Non-pigmented ciliary epithelial cell (primary cell): ENCODE results near the gene CYSLTR2.

GRCh38 chr13:46359801-46360232, 27.2 kb downstream of the RUBCNL start:
- RRBS: no CpG with 5 or more reads among the region's 2 CpGs

GRCh38 chr13:46378431-46378886, 8.6 kb downstream of the RUBCNL start:
- RRBS: no CpG with 5 or more reads among the region's 2 CpGs

DNA sequence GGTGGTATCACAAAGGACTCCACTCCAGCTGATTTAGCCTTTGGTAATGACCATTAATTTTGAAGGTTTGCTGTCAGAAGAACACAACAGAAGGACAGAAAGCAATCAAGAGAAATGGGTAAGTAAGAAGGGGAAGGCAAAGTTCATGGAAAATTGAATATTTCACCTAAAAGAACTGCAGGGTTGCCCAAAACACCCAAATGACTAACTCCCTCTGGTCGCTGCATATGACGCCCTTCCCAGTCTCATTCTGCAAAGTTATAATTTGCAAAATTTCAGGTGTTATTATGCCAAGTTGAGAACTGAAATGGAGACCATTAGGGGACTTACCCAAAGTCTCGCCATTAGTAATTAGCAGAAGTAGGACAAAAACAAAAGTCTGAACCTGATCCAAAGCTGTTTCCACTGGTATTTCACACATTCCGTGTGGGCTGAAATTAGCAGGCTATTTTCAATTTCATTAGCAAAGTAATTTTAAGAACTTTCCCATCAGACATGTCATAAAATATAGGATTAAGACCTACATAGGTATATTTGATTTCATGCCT, 6.9 kb downstream of the RUBCNL start:
- RRBS: no CpG with 5 or more reads among the region's 4 CpGs

GRCh38 chr13:46593293-46593794, 40.4 kb downstream of the LRCH1 start:
- RRBS: no CpG with 5 or more reads among the region's 11 CpGs

DNA sequence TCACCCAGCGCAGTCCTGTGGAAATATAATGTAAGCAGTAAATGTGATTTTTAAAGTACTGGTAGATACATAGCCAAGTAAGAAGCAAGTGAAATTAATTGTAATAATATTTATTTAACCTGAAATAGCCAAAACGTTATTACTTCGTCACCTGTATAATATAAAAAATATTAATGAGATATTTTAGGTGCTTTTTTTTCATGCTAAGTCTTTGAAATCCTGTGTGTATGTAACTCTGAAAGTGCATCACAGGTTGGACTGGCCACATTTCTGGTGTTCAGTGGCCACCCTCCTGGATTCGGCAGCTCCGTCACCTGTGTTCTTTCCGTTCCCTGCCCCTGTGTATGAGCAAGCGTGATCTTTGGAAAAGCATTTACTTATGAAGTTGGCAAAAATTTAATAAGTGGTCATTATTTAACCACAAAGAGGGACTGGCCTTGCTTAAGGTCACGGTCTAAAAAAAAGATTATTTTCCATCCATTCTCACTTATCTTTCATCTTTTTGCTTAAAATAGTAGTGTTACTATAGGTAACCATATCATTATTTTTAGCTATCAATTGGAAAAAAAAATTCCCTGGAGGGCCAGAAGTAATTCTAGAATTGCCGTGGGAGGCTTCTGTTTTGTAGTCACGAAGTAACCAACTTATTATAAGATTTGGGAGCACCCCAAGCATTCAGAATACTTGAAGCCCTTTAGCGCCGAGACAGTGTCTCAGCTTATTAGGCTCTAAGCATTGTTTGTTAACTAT, 120.1 kb downstream of the LRCH1 start:
- RRBS: no CpG with 5 or more reads among the region's 12 CpGs

- RRBS: no CpG with 5 or more reads among the region's 2 CpGs
Observed at GRCh38 chr13:46704865-46705295, 92.1 kb downstream of the ESD start.

DNA sequence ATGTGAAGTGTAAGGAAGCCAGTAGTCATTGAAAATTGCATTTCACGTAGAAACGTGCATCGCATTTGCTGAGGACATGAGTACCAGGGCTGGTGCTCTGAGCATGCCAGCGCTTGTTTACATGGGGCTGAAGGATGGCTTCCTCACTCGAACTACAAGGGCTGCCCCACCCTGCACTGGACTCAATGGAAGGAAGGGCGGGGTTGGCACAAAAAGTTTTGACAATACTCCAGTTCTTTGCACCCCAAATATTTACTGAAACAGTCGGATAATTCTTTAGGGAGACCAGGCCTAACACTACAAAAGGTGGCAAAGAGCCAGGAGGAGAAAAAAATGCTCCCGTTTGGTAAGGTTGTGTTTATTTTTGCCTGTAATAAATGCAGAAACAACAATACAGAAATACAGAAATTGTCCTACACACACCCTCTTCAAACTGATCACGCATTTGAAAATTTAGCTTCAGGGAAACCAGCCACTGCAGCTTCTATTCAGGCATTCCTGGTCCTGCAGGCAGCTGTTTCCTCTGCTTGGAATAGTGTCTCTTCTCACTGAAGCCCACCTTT, 29.0 kb upstream of the MED4 start:
- RRBS: no CpG with 5 or more reads among the region's 9 CpGs

- RRBS: 2% methylated on average over 4 of the region's 28 CpGs
Observed at GRCh38 chr13:48302836-48303566, 550 bp upstream of the RB1 start.

- RRBS: no CpG with 5 or more reads among the region's 8 CpGs
Observed at GRCh38 chr13:48411816-48412266, 1.1 kb downstream of the LPAR6 start.

- RRBS: no CpG with 5 or more reads among the region's 3 CpGs
Observed at GRCh38 chr13:48437421-48438052, 24.6 kb upstream of the LPAR6 start.

- RRBS: no CpG with 5 or more reads among the region's 18 CpGs
Observed at GRCh38 chr13:48531342-48532176, 1.3 kb downstream of the RCBTB2 start.

GRCh38 chr13:48577050-48577406, 44.1 kb upstream of the RCBTB2 start:
- RRBS: no CpG with 5 or more reads among the region's 2 CpGs

DNA sequence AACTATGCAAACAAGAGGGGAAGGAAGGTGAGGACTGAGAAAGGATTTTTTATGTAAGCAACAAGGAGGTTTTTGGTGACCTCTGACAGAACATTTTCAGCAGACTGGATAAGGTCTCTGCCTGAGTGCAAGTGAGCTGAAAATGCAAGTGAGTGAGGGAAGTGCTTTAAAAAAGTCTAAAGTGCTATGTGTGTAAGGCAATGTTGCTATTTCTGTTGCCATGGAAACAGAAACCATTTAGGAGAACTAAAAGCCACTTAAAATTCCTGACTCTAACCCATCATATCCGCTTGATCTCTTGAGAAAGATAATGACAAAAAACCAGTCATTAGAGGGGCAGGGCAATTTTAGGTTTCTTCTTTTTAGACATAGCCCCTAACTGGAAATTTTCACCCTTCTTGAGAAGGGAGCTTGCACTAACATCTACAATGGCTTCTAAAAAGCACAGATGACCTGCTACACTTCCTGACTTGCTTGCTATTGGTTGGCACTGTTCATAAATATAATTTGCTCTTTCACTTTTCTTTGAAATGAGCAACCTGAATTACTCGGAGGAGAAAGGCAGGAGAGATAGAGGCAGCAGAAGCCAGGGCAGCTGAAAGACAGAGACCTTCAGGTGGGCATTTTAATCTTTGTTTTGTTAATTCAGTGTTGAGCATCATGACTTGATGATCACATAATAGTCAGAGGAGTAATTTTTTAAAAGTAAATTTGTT, at the start of gene CYSLTR2:
Gene CYSLTR2, plus strand, starts transcription at position 528 of the 716 bp plus-strand sequence.
- RRBS: no CpG with 5 or more reads among the region's 2 CpGs

- RRBS: no CpG with 5 or more reads among the region's 4 CpGs
Observed at GRCh38 chr13:48750588-48750990, 96.9 kb downstream of the CYSLTR2 start.

- RRBS: no CpG with 5 or more reads among the region's 6 CpGs
Observed at GRCh38 chr13:49110446-49110919, 109.7 kb upstream of the MLNR start.

DNA sequence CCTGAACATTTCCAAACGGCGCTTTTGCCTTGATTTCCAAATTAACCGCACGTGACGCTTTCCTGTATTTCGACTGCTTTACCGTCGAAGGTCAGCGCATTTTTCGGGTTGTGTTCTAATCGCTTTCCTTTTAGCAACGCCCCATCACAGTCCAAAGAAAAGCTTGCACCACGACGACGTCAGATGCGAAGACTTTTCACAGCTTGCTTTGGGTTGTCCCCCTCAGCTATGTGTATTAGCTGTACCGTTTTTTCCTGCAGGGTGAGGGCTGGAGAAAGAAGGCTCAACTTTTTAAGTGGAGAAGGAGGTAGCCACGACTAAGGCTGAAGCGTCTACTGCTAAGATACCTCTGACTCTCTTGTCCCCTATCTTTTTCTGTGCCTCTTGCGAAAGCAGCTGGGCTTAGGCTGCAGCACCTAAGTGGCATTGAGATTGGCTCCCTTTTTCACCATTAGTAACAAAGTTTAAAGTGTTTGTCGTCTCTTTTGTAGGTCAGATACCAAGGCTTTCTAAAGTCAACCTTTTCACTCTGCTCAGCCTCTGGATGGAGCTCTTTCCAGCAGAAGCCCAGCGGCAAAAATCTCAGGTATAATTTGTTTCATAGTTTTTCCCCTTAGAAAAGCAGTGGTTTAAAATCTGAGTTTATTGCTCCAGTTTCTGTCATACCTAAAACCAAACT, 794 bp downstream of the CDADC1 start:
- RRBS: no CpG with 5 or more reads among the region's 22 CpGs

DNA sequence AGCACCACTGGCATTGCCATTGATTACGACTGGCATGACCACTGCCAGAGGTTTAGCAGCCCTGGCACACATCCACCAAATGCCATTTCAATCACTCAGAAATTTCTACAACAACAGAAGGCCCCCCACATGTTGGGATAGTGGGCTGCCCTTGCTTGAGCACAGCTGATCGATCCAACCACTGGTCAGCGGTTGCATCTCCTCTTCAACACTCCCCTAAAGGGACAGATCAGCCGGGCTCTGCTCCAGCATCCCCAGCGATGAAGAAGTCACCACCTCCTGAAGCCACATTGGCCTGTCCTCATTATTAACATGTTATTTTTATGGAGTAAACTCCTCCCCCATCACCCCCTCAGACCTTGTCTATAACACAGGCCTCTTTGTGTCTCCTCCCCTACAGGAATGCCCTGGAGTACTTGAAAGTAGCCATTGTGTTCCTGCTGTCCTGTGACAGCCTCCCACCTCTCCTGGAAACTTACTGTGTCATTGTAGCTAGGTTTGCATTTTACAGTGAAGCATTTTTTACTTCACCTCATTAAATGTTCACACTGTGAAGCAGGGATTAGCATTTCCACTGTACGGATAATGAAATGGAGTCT, 51.4 kb downstream of the CDADC1 start:
- RRBS: no CpG with 5 or more reads among the region's 6 CpGs

- RRBS: no CpG with 5 or more reads among the region's 10 CpGs
Observed at GRCh38 chr13:49540431-49541010, 44.8 kb downstream of the PHF11 start.

- RRBS: no CpG with 5 or more reads among the region's 22 CpGs
Observed at GRCh38 chr13:49584499-49585262, 677 bp downstream of the RCBTB1 start.

DNA sequence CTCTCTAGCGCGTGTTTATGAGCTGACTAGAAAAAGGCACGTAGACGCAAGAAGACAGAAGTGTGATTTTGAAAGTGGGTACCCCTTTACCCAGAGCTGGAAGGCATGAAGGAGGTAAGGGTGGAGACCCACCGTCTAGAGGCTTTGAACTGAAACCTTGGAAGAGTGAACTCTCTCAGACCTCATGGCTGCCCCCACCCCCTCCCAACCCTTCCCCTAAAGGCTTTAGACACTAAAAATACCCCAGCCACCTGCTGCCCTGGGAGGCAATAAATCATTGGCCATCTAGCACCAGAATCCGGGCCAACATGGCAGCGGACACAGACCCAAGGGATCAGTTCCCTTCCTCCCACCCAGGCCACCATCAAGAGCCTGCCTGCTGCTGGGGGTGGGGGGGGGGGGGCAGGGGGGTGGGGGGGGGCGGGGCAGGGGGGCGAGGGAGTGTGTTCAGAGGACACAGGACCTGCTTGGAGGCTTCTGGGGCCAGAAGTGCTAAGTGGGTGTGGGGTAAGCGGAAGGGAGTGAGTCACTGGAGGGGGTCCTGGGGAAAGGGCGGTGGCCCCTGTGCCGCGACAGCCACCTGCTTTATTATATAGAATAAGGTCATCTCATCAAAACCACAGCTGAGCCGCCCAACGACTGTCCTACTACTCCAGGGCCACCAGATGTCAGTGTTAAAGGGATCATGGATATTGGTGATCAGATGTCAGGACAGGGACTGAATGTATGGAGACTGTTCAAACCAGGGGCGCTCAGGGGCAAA, 24.1 kb downstream of the ARL11 start:
- RRBS: no CpG with 5 or more reads among the region's 16 CpGs